OCI-LY7 (cell line): ENCODE results near the genes SMIM12, ZMYM4 and TFAP2E.

GRCh38 chr1:33145370-33146431, 36.1 kb downstream of the TRIM62 start:
- PRO-cap, result no peak
- RAMPAGE, long total RNA, result no peak

- PRO-cap, result no peak
- RAMPAGE, long total RNA, result no peak
Observed at GRCh38 chr1:33169318-33169987, 12.4 kb downstream of the TRIM62 start.

GRCh38 chr1:33306419-33307027, 14.4 kb downstream of the A3GALT2 start:
- PRO-cap, result no peak
- RAMPAGE, long total RNA, result no peak

GRCh38 chr1:33340922-33341664, 20.2 kb upstream of the A3GALT2 start:
- PRO-cap, result no peak
- RAMPAGE, long total RNA, result no peak

- PRO-cap, result no peak
- RAMPAGE, long total RNA, result no peak
Observed at GRCh38 chr1:33363198-33363697, 42.4 kb upstream of the A3GALT2 start.

GRCh38 chr1:34781995-34782487, 1.0 kb downstream of the GJB3 start:
- PRO-cap, result no peak
- RAMPAGE, long total RNA, result no peak

- PRO-cap, result no peak
- RAMPAGE, long total RNA, result no peak
Observed at GRCh38 chr1:34825479-34826096, 32.8 kb downstream of the GJA4 start.

- PRO-cap, result bidirectional peak, plus-strand start at chr1:34859905, minus-strand start at chr1:34859778
- RAMPAGE, long total RNA, result start-site peak on the minus strand at chr1:34859721-34859788, 208 and 44 reads in 2 replicates
Observed at GRCh38 chr1:34859407-34860222, at the start of gene SMIM12. SMIM12 (minus strand) TSS chr1:34859749.

- PRO-cap, result no peak
- RAMPAGE, long total RNA, result no peak
Observed at GRCh38 chr1:35177734-35178627, 15.0 kb downstream of the SFPQ start.

DNA sequence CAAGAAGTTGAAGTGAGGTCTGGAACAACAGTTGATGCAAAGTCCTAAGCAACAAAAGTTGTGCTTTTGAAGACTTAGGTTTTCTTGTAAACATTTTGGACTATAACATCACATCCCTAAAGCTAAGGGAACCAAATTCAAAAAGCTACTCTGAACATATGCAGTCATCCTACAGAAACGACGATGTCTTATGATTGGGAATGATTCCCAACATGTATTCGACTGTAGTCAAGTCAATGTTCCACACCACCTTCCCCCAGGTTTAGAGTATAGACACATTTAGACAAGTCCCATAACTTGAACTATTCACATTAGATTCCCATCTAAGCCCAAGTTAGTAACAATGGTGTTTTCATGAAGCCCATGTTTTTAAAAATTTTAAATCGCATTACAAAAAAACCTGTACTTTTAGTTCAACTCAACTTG, 12.7 kb downstream of the SFPQ start:
- PRO-cap, result no peak
- RAMPAGE, long total RNA, result no peak

GRCh38 chr1:35268295-35269521, at the start of gene ZMYM4:
ZMYM4 (plus strand) TSS chr1:35268709.
- PRO-cap, result bidirectional peak, plus-strand start at chr1:35268967, minus-strand start at chr1:35268601; bidirectional peak, plus-strand start at chr1:35269123, minus-strand start at chr1:35269063
- RAMPAGE, long total RNA, result no peak

DNA sequence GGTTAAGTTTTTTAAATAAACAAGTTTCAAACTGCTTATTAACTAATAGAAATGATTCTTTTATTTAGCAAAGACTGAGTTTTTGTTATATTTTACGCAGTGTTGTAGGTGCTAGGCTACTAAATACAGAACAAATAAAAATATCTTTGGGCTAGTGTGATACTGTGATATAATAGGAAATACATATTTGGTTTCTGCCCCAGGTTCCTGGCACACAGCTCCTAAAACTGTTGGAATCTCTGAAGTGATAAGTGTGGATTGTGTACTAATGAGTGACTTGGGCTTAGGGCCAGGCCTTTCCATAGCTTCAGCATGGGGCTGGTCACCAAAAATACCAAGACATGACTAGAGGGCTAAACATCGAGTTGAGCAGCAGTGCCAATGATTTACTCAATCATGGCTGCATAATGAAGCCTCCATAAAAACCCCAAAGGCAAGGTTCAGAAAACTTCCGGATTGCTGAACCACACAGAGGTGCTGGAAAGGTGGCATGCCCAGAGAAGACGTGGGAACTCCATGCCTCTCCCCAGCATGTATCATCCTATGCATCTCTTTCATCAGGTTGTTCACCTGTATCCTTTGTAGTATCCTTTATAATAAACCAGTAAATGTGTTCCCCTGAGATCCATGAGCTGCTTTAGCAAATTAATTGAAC, 51.5 kb downstream of the ZMYM4 start:
- PRO-cap, result no peak
- RAMPAGE, long total RNA, result no peak

GRCh38 chr1:35357318-35357896, 88.9 kb downstream of the ZMYM4 start:
- PRO-cap, result no peak
- RAMPAGE, long total RNA, result no peak

DNA sequence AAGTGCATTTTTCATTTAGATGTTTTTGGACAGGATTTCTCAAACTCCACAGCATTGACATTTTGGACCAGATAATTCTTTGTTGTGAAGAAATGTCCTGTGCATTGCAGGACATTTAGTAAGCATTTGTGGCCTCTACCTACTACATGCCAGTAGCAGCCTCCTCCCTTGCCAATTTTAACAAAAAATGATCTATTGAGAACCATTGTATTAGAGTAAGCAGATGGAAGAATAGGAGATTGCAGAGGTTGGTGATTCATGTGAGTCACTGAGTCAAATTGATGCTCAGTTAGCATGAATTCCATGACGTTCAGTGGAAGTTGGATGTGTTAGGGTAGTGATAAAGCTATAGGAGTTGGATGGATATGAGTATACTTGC, 94.8 kb downstream of the ZMYM4 start:
- PRO-cap, result no peak
- RAMPAGE, long total RNA, result no peak

DNA sequence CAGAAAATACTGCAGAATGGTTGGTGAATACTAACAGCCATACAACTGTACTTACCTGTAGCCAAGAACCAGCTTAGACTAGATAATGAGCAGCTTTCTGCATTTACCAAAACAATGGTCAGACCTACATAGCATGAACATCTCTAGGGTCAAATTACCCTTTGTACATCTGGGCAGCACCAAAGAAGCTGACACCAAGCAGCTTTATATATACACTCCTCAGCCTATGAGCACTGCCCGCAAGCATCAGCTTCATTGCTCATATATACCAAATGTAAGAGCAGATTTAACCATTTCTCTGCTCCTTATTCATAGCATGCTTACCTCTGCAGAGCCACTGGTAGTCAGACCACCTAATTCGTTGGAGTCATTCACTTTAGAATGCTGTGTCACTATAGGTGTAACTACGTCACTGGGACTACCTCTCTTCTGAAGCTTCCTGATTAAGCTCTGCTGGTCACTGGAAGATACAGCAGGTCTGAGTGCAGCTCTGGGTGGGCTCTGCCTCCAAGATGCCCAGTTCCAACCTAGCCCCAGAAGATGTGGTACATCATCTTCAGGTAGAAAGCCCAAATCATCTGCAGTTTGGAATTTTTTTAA, 50.8 kb downstream of the KIAA0319L start:
- PRO-cap, result unidirectional peak, plus-strand start at position 446 of the sequence
- RAMPAGE, long total RNA, result no peak

DNA sequence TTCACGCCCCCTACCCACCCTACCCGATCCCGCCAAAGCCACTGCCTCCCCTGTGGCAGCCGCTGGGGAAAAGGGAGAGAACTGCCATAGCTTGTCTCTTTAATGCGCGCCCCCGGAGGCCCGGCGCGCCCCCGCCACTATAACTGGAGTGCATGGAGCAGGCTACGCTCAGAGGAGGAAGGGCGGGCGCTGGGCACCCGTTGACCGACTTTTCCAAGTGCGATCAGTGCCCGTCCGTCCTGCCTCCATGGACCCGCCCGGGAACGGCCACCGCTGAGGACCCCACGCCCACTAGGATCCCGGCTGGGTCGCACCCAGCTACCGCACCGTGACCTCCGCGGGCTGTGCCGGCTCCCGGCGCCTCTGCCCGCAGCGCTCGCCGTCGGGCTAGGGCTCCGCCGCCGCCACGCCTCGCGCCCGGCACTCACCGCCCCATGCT, at the start of gene TFAP2E:
Gene TFAP2E, plus strand, starts transcription at position 171 of the 439 bp plus-strand sequence.
- PRO-cap, result no peak
- RAMPAGE, long total RNA, result no peak

GRCh38 chr1:35931500-35931716, 503 bp downstream of the AGO3 start:
- PRO-cap, result no peak
- RAMPAGE, long total RNA, result no peak

- PRO-cap, result no peak
- RAMPAGE, long total RNA, result no peak
Observed at GRCh38 chr1:36089553-36090152, 961 bp downstream of the ADPRS start.

GRCh38 chr1:36108926-36109564, 16.0 kb downstream of the COL8A2 start:
- PRO-cap, result no peak
- RAMPAGE, long total RNA, result no peak

DNA sequence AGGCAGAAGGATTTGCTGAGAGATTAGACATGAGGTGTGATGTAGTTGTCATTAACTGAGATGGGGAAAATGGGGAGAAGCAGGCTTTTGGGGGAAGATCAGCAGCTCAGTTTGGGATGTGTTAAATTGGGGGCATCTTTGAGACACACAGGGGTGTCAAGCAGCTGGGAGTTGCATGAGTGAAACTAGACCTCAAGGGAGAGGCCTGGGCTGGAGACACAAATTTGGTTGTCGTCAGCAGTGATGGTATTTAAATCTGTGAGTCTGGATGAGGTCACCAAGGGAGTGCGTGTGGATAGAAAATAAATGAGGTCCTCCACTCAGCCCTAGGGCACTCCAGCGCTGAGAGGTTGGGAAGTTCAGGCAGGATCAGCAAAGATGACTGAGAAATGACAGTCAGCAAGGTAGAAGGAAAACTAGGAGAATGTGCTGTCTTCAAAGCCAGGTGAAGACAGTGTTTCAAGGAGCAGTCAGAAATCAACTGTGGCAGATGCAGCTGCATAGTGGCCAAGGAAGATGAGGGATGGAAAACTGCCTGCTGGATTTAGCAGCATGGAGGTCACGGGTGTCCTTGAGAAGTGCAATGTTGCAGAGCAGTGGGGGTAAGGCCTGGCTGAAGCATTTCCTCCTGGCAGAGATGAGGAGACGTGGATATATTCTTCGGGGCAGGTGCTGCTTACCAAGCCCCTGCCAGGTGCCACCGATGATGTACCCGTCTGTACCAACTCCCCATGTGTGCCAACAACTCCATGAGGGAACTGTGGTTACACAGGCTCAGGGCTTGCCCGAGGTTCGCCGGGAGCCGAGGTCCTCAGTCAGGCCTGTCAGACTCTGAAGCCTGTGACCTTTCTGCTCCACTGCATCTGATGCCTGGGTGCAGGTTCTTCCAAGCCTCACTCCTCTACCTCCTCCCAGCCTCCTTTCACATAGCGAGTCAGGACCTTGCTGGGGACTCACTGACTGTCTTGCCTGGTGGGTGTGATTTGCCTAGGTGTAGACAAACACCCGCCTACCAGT, 11.2 kb downstream of the MAP7D1 start:
- PRO-cap, result no peak
- RAMPAGE, long total RNA, result no peak